Cardiac atrium fibroblast (primary cell): ENCODE data around the genes SATB1 and EFHB.

GRCh38 chr3:17733074-17733429 lies 9.4 kb downstream of the TBC1D5 start:
- RAMPAGE, long total RNA = no peak

DNA sequence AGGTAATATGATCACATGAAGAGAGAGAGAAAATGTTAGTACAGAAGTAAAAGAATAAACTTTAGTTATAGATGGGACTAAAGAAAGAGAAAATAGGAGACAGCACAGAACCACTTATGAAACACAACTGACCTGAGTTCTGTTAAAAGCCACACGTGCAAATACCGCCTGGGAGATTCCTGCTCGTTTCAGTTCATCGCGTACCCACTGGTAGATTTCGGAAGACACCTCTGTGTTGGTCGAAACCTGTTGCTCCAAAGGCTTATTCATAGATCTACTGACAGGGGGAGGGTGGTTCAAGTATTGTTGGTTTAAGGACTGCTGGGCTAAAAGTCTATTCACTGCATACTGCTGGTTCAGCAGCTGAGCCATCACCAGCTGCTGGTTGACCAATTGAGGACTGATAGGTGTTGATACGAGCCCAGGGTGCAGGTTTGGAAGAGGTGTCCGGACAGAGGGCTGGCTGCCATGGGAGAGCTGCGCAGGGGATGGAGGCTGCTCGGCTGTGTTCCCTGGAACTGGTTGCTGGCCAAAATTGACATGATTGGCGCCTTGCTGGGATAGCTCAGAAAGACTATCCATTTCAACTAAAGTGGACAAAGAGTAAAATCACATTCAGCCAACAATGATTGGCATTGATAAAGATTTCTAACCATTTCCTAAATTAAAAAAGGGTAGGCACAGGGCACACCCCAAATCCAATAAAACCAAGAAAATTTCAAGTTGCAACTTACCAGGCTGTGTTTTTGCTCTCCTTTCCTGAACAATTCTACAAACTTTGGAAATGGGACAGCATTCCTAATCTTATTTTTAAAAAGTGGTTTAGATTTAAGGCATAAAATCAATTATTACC lies 30.6 kb downstream of the SATB1 start:
- RAMPAGE, long total RNA = no peak

DNA sequence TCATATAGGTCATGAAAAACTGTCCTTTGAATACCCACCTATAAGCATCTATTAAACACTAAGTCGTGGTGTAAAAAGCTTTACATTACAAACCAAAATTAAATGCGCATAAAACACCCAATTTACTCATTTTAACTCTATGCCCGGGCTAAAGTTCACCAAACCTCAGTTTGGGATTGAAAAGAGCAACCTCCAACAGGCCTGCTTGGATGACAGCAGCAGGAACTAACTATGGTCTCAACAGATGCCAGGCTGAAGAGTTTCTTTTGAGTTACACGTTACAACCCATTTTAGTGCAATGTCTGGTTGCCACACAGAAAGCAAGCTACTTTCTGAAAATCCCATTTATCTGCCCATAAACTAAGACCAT lies 2.2 kb downstream of the SATB1 start:
- RAMPAGE, long total RNA = no peak

GRCh38 chr3:18424794-18425581 lies at the start of gene SATB1:
SATB1 (minus strand) TSS chr3:18425339.
- RAMPAGE, long total RNA = no peak

- RAMPAGE, long total RNA = no peak
Observed at GRCh38 chr3:19702420-19703105, 231.5 kb downstream of the EFHB start.

GRCh38 chr3:19934020-19934777 lies at the start of gene EFHB:
EFHB (minus strand) TSS chr3:19934217.
- RAMPAGE, long total RNA = no peak

- RAMPAGE, long total RNA = no peak
Observed at GRCh38 chr3:20038498-20039496, 1.4 kb upstream of the KAT2B start.

- RAMPAGE, long total RNA = no peak
Observed at GRCh38 chr3:20080968-20081734, 40.9 kb downstream of the KAT2B start.

DNA sequence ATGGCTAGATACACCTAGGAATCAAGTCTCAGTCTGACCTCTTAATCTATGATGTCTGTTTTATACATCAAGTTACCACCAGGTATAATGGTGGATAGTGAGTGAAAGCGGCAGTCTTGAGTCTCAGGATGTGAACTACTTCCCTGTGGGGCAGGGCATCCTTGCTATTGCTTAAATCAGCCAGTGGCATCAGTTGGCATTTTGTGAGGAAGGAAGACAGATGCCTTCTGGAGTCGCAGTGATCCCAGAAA lies 70.9 kb downstream of the SGO1 start:
- RAMPAGE, long total RNA = no peak

DNA sequence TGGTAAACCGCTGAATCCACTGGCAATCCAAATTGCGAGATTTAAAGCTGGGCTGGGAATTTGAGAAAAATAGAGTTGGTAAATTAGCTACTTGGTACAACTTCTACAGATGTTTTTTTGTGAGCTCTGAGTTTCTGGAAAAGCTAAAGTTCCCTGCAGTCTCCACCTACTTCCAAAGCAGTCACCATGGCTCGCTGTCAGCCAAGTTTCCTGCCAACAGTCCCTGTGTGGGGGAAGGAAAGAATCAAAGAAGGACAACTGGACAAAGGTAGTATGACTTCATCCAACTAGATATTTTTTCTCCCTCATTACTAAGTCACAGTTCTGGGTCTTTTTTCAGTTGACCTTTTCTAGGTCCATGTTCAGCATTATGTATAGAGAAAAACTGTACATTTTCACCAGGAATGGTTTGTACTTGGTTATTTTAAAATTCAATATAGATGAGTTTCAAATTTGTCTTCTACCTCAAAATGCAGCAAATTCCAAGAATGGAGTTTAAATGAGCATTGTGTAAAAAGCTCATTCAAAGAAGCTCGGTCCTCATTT lies 105.4 kb downstream of the ZNF385D start:
- RAMPAGE, long total RNA = no peak

GRCh38 chr3:23202302-23202834 lies 759 bp upstream of the UBE2E2 start:
- RAMPAGE, long total RNA = no peak

DNA sequence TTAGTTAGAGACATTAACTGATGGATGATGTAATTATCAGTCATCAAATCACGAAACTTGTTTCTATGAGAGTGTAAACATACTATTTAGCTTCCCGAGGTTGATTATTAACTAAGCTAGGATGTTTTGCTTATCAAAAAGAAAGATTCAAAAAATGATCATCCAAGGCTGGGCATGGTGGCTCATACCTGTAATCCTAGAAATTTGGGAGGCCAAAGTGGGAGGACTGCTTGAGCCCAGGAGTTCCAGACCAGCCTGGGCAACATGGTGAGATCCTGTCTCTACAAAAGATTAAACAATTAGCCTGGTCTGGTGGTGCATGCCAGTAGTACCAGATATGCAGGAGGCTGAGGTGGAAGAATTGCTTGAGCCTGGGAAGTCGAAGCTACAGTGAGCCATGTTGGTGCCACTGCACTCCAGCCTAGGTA lies 10.7 kb downstream of the RPL15 start:
- RAMPAGE, long total RNA = no peak

DNA sequence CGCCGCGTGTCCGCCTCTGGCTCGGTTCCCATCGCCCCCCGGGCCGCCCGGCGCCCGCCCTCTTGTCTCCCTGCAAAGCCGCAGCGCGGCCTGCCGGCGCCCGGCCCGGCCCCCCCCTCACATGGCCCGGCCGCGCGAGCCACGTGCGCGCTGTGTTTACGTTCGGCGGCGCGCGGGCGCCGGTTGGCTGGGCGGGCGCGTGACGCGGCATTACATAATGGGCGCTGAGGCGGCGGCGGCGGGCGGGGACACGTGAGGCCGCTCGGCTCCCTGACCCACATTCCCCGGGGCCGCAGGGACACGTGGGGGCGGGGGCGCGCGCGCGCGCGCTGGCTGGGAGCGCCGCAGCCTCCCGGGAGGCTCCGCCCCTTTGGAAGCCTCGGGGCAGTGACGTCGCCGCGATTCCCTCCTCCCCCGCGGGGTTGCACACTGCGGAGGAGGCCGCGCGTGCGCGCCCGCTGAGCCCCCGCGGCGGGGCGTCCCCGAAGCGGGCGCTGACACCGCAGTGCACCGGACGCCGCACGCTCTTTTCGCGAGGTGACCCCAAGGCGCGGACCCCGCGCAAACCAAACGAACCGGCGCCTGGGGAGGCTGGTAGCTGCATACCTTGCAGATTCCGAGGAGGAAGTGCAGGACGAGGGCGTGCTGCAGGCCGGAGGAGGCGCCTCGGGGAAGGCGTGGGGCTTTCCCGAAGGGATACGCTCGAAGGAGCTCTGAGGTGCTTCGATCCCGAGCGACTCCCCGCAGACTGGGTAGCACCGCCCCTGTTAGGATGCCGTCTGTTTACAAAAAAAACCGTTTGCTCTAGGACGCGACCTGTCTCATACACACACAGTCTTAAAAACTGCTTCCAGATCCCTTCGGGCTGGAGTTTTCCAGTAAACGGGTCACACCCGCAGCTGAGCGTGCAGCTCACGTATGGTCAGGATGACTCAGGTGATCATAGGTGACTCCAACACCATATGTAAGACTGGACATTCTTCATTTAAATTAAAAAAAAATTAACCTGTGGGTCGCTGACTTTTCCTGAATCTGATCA lies 950 bp downstream of the NR1D2 start:
- RAMPAGE, long total RNA = no peak

DNA sequence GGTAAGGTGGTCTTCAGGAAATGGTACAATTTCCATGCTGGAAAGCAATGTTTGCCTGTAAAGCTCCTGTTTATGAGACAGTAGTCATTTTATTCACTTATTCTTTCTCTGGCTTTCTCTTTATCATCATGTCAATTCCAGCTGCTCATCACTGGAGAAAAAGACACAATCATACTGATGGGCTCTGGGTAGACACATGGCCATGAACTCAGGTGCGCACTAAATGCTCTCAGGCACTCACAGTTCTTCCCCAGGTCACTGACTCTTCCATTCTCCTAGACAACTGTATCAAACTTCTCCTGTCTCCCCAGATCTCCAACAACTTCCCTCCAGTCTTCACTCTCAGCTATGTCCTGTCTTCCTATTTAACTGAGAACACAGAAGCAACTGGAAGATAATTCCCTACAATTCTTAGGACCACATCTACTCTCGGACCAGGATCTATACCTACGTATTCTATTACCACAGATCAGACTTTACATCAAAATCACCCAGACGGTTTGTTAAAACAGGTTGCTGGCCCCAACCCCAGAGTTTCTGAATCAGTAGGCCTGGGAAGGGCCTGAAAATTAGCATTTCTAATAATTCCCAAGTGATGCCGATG lies 234.1 kb downstream of the THRB start:
- RAMPAGE, long total RNA = no peak

DNA sequence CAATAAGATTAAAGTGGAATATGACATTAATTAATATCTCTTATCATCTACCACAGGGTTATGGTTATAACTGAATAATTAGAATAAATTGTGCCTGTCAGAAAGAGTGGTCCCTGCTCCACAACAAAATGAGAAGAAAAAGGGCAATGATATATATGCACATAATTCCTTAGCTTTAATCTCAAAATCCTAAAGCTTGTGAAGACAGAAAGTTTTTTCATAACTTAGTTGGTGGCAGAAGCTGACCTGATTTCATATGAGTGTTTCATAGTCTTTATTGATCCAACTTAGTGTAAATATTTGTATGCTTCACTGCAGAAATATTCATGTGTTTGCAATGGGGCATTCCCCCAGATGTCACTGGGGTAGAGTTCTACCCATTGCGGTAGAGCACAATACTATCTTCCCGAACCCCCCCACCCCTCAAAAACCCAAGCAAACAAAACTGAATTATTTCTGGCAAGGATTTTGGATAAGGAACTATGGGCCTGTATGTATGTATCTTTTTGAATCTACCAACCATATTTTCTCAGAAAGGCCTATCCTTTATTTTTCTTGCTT lies 221.2 kb downstream of the THRB start:
- RAMPAGE, long total RNA = no peak

GRCh38 chr3:24286394-24286595 lies 208.4 kb downstream of the THRB start:
- RAMPAGE, long total RNA = no peak

DNA sequence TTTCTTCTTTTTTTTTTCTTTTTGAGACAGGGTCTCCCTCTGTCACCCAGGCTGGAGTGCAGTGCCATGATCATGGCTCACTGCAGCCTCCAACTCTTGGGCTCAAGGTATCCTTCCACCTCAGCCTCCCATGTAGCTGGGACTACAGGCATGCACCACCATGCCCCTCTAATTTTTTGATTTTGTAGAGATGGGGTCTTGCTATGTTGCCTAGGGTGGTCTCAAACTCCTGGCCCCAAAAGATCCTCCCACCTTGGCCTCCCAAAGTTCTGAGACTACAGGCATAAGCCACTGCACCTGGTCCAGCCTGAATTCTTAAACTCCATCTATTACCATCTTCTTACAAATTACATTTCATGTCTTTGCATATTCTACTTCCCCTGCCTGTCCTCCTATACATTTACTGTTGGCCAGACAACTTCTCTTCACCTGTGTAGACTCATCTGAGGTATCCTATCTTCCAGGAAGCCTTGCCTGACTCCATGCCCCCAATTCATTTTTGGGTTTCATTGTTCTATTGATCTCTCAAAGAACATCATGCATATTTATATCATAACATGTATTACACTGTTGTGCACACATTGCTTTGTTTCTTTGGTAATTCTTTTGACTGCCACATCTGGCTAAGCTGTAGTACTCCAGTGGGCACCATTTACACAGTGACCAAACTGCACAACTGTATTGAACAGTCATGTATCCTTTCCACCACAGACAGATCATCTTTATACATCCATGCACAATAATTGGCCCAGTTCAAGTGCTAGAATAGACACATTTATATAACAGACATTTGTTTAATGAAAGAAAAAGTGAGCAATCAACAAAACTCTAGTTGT lies 165.5 kb downstream of the THRB start:
- RAMPAGE, long total RNA = no peak

GRCh38 chr3:24466221-24466783 lies 28.3 kb downstream of the THRB start:
- RAMPAGE, long total RNA = no peak

GRCh38 chr3:24482337-24483070 lies 12.1 kb downstream of the THRB start:
- RAMPAGE, long total RNA = no peak

- RAMPAGE, long total RNA = no peak
Observed at GRCh38 chr3:24601348-24601895, 106.8 kb upstream of the THRB start.